Subcutaneous preadipocyte (primary cell): ENCODE measurements around the gene RNF14.

DNA sequence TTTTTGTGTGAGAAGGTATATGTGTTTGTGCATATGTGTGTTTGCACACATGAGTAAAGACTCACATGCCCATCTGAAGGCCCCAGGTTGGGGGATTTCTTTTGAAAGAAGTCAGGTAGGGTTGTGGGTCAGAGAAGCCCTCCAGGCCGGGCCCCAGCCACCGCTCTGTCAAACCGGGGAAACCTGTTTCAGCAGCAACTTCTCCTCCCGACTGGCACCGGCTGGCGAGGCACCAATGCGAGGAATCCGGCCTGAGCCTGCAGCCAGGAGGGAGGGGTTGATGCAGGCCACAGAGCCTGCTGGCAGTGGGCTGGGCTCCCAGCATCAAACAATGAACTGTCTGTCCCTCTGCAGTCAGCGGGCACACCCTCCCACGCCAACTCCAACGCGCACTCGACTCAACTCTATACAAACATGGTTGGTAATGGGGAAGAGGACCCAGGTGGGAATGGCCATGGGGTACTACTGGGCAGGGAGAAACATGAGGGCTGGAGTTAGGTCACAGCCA lies 12.1 kb downstream of the PCDH1 start:
- CAGE, long polyA plus RNA: no peak

DNA sequence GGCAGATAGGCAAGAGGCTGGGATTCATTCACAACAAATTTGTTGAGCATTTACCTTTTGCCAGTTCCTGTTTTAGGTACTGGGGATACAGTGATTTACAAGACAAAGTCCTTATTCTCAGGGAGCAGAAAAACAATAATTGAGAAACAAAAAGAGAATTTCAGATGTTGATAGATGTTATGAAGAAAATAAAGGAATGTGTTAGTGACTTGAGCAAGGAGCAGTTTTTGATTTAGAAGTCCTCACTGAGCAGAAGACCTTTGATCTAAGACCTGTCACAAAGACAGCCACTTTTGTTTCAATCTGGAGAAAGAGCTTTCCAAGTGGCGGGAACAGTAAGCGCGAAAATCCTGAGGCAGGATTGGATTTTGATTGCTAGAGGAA lies 7.2 kb downstream of the DELE1 start:
- CAGE, long polyA plus RNA: no peak

GRCh38 chr5:141957237-141958000 lies 583 bp downstream of the PCDH12 start:
- CAGE, long polyA plus RNA: no peak

GRCh38 chr5:141968559-141969756 lies at the start of gene RNF14:
Gene RNF14 (plus strand): TSS chr5:141969105.
- CAGE, long polyA plus RNA: no peak

DNA sequence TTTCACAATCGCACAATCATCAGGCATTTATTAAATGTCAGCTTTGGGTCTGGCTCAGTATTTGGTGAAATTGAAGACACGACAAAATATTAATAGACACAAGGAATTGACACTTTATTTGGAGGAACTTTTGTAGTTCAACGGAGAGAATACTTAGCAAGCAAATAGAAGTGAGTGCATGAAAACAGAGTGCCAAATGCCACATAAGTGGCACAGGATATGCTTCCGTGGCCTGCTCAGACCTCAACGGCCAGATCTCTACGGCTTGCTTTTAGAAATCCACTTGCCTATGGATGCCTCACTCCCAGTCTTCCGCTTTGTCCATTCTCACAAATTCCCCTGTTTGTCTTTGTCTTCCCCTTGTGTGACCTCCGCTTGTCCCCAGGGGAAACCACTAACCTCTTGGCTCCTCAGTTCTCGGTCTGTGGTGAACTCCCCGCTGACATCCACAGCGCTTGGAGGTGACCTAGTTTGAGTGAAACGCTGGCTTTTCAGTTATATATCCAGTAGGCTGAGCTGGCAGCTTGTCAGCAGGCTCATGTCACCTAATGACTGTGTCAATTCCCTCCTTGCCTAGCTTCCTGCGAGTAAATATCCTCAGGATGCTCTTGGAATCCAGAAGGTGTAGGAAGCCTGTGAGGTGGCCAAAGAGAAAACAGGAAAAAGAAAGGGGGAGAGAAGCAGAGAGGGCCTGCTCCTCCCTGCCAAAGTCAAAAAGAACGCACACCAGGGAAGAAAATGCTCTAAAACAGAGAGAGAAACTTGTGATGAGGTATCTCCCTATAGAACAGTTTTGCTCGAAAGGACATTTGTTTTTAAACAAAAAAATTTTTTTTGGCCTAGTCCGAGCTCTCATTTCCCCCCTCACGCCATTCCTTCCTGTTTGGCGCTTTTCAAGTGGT lies 101.4 kb upstream of the SPRY4 start:
- CAGE, long polyA plus RNA: no peak

DNA sequence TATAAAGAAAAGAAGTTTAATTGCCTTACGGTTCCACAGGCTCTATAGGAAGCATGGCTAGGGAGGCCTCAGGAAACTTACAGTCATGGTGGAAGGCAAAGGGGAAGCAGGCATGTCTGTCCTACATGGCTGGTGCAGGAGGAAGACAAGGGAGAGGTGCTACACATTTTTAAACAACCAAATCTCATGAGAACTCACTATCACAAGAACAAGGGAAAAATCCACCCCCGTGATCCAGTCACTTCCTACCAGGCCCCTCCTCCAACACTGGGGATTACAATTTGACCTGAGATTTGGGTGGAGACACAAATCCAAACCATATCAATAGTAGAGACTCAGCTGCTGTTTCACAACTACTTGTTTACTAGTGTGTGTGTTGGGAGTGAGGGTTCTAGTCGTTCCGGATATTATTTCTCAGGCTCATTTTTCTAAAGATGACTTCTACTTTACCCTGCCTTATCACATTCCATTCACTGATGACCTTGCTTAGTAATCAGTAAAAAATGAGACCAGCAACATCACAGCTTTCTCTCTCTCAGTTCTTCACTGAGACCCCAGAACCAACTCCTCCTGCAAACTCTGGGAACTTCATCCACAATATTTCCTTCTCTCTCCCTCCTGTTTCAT lies 121.3 kb upstream of the SPRY4 start:
- CAGE, long polyA plus RNA: no peak

DNA sequence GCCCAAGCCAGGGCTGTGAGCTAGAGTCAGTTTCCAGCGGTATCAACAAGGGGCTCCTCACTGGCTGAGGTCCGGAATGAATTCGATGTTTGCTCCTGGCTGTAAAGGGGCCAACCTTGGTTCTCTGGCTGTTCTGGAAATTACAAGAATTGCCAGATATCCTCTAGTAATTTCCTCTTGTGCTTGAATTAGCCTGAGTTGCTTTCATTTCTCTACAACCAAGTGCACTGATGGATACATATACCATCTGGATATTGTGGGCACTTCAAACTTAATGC lies 129.2 kb upstream of the SPRY4 start:
- CAGE, long polyA plus RNA: no peak

- CAGE, long polyA plus RNA: no peak
Measured at GRCh38 chr5:142590755-142591105, 95.2 kb downstream of the FGF1 start.

DNA sequence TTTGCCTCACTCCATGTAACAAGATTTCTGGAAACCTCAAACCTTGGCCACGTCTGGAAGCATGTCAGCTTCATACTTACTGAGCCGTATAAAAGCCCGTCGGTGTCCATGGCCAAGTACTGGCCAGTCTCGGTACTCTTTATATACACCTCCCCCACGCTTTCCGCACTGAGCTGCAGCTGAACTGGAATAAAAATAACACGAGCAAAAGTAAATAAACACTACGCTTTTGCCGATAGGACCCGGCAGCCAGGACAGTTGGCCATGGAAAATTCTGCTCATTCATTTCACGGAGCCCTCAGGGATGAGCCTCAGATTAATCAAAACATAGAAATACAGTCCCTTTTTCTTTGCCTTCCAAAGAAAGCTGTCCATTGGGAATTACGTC lies 85.3 kb downstream of the FGF1 start:
- CAGE, long polyA plus RNA: no peak

DNA sequence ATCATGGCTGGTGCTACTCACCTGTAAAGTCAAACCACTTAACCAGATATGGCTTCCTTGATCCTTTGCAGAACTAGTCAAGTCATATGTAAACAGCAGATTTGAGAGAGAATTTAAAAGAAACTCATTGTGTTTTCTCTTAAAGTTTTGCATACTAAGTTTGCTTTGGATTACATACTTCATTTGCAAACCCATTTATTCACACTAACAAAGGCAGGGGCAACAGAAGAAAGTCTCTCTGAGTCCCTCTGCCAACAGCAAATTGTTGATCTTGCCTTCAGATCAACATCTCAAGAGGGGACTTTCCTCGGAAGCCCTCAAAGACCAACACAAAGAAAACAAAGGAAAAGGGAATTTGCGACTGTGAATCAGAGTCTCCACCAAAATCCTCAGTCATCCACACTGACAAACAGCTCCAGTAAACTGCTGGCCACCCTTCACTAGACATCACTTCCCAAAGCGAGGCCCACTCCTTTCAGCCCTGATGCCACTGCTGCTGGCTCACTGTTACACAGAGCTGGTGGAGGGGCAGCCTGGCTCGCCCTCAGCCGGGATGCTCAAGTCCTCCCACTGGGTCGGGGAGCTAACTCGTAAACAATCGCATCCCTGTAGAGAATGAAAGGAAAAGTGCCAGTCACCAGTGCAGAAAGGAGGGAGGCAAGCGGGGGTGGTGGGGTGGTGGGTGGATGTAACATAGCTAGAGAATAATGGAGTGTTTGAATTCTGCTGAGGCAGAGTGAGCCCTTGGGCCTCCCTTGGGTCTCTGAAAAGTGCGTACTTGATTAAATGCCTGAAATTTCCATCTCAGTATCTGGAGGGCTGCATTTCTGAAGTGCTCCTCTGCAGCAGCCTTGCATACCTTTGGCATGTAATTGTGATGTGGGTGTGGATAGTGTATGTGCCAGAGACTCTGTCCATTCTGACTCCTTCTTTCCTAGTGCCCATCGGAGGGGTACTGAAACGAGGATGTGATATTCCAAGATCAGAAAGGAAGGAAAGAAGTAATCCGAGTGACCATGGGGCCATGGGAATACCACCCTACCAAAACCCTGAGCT lies 1.3 kb downstream of the FGF1 start:
- CAGE, long polyA plus RNA: no peak

GRCh38 chr5:142698988-142699312 lies 13.1 kb upstream of the FGF1 start:
- CAGE, long polyA plus RNA: no peak

DNA sequence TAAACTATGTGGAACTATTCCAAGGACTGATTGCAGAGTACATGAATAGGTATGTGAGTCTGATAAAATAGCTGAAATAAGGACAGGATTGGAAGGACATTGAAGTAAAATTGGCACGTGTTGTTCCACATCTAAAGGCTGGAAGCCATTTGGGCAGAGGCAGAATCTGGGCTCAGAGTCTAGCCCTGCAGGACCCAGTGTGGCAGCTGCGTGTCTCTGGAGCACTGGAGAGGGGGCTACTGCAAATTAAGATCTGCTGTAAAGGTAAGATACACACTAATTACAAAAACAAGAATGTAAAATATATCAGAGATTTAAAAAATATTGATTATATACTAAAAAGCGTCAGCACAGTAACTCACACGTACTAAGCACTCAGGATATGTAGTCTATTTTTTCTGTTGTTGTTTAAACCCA lies 30.2 kb upstream of the FGF1 start:
- CAGE, long polyA plus RNA: no peak

GRCh38 chr5:142778526-142779243 lies 8.5 kb downstream of the ARHGAP26 start:
- CAGE, long polyA plus RNA: no peak

GRCh38 chr5:142799448-142799914 lies 29.3 kb downstream of the ARHGAP26 start:
- CAGE, long polyA plus RNA: no peak

DNA sequence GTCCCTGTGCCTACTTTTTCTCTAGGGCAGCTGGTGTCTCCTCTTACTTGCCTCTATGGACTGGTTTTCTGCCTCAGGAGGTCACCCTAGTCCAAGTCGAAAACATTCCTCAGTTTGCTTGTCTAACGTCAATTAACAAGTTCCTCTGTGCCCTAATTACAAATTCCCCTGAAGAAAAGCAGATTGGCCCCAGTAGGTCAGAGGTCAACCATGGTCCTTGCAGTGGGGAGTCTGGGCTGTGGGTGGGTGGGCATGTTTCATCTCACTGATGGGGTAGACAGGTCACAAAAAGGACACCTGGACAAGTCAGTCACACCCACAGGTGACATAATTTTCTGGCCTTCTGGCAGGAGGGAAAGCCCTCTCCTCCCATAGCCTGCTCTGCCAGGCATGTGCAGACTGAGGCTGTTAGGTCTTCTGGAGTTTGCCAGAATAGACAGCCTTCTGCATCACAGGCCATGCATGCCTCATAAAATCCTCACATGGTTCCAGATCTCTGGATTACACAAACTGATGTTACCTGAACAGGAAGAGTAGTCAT lies 49.0 kb downstream of the ARHGAP26 start:
- CAGE, long polyA plus RNA: no peak

DNA sequence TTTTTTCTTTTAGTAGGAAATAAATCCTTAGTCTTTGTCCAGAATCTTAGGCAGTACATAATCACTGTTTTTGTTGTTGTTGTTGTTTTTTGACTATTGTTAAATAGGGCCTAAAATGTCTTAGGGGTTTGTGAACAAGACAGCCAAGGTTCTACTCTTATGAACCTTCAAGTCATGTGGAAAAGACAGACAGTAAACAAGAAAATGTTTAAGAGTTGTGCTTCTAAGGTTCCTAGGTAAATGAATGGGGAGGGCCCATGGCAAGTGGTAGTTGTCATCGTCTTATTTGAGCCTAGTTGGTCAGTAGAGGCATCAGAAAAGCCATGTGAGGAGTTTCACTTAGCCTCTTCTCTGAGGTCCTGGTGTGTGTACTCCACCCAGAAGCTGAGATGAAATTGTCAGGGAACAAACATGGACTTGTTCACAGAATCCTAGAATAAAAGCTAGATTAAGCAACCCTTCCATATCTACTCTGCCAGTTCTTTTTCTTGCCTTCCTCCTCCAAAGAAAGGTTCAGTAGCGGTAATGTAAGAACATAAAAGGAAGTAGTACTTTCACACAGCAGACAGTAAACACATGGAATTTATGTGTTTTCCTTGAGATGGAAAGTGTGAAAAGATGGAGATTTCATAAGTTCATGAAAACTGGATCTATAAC lies 70.3 kb downstream of the ARHGAP26 start:
- CAGE, long polyA plus RNA: no peak

DNA sequence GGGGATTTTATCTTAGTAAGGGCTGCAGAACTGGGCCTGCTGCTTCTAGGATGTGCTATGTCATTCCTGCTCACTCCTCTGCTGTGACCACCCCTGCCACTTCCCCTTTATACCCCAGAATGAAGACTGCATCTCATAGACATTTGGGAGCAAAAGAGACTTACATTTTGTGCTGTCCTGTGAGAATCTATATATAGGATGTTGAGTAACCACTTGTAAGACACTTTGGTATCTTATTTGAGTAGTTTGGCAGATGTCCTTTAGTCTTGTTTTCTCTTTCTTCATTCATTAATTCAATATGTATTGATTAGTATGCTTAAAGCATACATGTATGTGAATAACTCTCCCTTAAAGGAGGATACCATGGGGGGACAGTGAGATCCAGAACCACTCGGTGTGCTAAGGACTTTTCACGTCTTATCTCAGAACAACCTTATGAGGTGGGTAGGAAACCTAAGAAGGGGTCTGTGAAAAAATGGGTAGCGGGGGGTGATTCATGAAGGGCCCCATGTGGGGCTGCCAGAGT lies 76.4 kb downstream of the ARHGAP26 start:
- CAGE, long polyA plus RNA: no peak

DNA sequence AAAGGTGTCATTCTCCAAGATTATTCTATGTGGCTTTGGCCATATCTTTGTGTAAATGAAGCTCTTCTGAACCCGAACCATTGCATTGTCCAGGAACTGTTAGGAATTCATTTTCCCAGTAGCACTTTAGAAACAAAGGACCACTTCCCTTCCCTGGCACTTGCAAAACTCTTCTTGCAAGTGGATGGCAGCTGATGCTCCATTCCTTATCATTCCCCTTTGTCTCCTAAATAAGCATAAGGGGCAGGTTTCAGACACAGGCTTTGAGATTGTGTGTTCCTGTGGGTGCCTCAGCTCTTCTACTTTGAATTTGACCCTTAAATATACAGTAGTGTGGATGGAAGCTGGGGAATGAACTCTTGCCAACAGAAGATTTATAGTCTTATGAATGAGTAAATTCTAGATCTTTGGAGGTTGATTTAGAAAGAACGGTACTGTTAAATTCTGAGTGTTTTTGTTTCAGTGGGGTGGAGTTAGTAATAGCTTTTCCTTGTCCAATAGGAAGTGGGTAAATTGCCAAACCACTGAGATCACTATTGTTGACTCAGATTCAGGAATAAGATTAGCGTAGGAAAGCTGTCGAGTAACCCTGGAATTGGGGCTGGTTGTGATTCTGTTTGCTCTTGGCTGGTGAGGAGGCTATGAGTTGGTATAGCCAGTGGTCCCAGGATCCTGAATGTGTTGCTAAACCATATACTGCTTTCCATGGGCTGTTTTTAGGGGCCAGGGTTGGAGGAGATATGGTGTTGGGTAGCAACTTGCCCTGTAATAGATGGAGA lies 155.5 kb downstream of the ARHGAP26 start:
- CAGE, long polyA plus RNA: no peak

DNA sequence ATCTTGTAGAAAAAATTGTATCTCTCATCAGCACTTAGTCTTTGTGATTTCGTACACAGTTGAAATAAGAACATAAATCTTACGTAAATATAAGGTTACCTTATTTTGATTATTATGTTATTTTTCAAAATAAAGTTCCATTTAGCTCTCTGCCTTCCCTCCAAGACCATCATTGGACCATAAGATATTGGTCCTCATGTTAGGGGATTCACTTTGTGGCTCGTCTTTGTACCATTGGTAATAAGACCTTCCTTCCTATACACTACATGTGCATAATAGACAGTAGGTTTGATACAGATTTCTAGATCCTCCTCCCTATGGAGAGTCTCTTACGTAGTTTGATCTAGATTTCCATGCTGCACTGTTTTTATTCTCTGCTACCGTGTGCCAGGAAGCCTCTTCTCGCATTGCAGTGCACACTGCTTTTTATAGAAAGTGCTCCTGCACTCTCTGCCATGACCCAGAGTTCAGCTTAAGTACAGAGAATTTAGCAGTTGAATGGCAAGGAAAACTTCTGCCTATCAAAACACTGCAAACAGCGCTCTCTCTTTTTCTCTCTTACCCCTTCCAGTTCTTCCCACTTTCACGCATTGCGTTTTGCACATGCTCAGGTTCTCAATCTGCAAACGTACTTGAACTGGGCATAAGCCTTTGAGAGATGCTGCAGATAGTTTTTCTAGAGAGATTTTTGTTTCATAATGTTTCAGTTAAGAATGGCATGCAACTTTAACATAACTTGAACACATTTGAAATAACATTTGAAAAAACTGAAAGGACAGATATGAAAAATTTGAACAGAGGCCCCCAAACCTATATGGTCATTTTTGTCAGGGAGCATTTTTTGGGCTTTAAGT lies 187.3 kb downstream of the ARHGAP26 start:
- CAGE, long polyA plus RNA: no peak

GRCh38 chr5:143031639-143032425 lies 261.7 kb downstream of the ARHGAP26 start:
- CAGE, long polyA plus RNA: no peak